LHCN-M2 (cell line): Measurements from ENCODE around the genes EIF4B, IGFBP6, MFSD5 and CALCOCO1.

DNA sequence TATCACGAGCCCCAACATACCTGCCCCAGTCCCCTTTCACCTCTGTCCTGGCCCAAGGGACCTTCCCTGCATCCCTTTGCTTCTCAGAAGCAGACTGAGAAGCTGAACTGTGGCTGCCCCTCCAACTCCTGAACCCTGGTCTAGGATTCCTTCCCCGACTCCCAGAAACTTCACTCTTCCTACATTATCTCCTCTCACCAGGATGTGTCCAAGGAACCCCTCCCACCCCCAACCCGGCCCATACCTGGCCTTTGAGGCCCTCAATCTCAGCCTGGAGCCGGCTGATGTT lies 5.4 kb downstream of the KRT8 start:
- RAMPAGE, long total RNA: no peak

DNA sequence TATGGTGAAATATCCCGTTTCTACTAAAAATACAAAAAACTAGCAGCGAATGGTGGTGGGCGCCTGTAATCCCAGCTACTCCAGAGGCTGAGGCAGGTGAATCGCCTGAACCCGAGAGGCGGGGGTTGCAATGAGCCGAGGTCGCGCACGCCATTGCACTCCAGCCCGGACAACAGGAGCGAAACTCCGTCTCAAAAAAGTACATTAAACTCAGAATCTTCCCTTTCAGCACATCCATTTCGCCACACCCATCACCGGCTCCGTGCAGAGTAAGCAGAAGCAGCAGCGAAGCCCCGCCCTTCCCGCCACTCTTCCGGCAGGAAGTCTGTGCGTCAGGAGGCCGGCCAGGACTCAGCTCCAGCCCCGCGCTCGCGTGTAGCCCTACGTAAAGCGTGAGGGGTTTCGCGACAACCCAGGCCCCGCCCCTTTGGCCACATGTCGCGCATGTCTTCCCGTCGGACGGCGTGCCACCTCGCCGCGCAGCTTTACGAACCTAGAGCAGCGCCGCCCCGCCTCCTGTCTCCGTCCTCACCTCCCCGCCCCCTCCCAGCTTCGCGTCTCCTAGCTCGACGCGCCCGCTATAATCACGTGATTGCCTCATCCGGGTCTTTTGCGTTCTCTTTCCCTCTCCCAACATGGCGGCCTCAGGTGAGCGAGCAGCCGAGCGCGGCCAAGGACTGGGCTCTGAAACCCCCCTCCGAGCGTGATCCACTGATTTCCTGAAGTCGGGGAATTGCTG lies at the start of gene EIF4B:
EIF4B (plus strand) TSS at position 608 of the 739 bp plus-strand sequence.
- RAMPAGE, long total RNA: start-site peak on the plus strand centred at position 626 of the sequence, 9 bp wide, 34 reads

DNA sequence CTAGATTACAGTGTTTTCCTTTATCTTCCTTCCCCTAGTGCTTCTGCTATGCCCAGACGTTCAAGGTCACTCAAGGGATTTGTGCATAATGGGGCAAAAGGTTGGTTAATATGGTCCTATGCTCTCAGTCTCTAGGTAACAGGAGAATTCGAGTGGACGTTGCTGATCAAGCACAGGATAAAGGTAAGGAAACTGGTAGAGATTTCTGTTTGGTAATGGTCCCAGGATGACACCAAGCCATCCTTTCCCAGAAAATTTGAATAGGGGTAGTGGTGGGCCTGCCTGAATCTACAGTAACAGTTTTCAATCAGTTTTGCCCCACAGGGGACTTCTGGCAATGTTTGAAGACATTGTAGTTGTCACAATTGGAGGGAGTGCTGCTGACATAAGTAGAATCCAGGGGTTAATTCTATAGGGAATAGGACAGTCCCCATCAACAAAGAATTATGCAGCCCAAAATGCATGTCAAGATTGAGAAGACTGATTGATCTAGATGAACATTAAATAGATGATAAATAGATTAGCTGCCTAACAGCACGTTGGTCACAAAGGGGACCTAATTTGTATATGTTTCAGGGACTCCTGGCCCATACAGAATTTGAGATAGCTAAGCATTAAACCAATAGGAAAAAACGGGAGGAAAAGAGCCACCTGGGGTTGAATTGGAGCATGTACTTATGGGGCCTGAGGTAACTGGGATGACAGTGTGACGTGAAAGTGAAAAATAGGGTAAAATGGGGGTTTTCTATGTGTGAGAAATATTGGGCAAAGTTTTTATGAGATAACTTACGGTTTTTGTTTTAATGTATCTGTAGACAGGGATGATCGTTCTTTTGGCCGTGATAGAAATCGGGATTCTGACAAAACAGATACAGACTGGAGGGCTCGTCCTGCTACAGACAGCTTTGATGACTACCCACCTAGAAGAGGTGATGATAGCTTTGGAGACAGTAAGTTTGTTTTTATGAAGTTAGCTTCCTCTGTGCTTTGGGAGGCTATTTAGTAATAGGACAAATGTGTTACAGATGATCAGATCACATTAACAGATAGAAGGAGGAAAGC lies 15.8 kb downstream of the EIF4B start:
- RAMPAGE, long total RNA: no peak

GRCh38 chr12:53041901-53042780 lies 7.7 kb upstream of the TNS2 start:
- RAMPAGE, long total RNA: no peak

DNA sequence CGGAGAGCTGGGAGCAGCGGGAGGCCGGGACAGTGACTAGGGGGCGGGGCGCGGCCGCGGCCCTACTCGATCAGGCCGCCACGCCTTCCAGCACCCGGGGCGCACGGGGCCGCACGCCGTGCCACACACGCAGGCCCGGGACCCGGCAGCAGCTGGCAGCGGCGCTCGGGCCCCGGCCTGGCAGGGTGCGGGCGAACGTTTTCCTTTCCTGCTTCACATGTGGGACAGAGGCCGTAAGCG lies 2.4 kb upstream of the TNS2 start:
- RAMPAGE, long total RNA: no peak

DNA sequence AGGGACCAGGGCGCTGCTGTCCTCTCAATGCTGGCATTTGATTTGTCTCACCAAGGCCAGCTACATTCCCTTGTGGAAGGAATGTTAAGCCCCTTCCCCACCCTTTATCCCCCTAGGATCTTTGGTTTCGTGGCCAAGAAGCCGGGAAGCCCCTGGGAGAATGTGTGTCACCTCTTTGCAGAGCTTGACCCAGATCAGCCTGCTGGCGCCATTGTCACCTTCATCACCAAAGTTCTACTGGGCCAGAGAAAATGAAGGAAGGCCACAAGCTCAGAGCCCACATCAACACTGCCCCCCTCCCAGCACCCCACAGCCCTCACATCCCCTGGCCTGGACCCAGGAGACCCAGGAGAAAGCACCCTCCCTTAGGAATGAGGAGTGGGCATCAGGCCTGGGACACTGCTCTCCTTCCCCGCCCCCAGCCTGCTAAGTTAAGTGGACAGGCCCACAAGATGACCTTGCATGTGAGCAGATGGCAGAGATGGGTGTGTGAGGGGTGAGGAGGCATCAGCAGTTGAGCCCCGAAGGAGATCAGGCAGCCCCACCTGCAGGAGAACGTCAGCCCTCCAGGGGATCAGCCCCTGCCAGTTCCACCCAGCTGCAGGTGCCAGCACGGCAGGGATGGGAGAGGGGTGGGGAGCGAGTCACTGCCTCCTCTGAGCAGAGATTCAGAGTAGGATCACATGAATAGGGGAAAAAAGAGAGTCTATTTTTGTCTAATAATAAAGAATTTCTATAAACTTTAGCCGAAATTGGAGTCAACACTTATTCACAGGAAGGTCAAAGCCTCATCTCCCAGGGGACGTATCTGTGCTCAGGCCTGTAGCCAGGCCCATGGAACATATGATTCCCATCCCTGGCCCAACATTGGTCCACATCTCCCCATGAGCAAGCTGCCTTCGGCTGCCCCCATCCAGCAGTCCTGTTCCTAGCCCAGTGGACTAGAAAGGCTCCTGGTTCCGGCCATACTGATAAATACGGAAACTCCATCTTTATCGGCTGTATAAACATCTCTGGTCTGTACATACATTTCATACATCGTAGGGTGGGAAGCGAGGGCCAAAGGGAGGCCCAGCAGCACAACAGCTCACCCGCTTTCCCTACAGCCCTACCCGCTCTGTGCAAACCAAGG lies 14.1 kb downstream of the TNS2 start:
- RAMPAGE, long total RNA: no peak

DNA sequence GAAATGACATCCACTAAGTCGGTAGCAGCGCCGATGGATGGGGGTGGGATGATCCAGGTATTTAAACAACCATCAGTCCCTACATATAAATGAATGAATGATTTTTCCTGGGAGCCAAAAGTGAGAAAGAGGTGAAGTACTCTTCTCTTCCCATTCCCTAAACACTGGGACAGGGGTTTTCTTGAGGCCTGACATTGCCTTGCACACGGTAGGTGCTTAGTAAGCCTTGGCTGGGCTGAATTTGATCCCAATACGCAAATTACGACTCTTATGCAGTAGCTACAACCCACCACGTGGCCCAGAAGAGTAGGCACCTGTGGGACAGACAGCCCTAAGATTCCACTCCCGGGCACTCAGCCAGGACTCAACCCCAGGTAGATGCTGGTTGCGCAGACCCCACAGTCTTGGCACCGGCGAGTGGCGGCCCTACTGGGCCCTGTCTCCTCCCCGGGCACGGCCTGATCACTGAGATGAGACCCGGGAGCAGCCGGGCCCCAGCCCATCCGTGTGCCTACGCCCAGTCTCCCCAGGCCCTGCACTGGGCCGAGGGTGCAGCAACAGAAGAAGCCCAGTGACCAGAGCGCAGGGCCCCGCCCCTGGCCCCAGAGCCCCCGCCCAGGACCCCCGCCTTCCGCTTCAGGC lies 449 bp downstream of the SPRYD3 start:
- RAMPAGE, long total RNA: no peak

- RAMPAGE, long total RNA: start-site peak on the plus strand at chr12:53097637-53097671, 322 reads
These were observed at the start of gene IGFBP6 for GRCh38 chr12:53097168-53097822. TSS of gene IGFBP6 (plus strand) at chr12:53097667.

- RAMPAGE, long total RNA: no peak
These were observed 144 bp upstream of the CSAD start for GRCh38 chr12:53180962-53181176.

DNA sequence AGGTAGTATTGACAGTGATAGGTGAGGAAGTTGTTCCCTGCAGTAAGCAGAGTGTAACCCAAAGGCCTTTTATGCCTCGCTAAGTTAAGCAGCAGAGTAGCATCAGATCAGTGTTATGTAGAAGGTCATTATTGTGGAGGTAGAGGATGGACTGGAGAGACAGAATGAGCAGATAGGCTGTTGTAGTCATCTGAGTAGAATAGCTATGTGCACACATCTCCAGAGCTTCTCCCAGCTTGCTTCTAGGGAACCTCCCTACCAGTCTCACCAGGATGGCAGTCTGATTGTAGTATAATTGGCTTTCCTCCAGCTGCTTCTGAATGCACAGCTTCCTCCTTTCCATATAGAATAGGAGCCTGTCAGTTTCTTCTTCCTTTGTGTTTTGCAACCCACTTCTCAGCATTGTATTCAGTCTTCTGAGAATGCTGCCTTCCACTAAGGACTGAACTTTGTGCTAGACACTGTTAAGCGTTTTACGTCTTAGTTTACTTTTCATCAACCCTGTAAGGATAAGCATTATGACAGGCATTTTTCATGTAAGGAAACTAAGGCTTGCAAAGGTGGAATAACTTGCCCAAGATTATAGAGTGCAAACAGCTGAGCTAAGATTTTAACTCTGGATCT lies 2.1 kb upstream of the CSAD start:
- RAMPAGE, long total RNA: no peak

DNA sequence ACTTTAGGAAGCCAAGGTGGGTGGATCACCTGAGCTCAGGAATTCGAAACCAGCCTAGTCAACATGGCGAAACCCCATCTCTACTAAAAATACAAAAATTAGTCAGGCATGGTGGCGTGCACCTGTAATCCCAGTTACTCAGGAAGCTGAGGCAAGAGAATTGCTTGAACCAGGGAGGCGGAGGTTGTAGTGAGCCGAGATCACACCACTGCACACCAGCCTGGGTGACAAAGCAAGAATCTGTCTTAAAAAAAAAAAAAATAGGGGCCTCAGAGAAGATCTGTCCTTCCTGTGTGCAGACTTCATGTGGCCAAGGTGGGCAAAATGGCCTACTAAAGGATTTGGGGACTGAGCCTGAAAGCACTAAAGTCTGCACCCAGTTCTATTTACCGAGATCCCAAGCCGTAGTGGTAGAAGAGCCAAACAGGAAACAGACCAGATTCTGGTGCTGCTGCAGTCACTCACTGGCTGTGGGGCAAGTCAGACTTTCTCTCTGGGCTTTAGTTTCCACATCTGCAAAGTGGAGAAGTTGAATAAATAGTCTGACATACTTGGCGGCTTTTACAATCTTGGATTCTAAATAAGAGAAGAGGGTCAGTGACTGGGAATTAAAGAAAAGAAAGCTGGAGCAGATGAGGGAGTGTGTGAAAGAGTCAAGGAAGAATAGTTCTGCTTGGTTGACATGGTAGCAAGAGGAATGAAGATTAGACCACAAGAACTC lies 6.2 kb downstream of the ITGB7 start:
- RAMPAGE, long total RNA: no peak

- RAMPAGE, long total RNA: no peak
These were observed 2.0 kb upstream of the ITGB7 start for GRCh38 chr12:53208984-53209496.

- RAMPAGE, long total RNA: no peak
These were observed 11.1 kb downstream of the RARG start for GRCh38 chr12:53220793-53221462.

DNA sequence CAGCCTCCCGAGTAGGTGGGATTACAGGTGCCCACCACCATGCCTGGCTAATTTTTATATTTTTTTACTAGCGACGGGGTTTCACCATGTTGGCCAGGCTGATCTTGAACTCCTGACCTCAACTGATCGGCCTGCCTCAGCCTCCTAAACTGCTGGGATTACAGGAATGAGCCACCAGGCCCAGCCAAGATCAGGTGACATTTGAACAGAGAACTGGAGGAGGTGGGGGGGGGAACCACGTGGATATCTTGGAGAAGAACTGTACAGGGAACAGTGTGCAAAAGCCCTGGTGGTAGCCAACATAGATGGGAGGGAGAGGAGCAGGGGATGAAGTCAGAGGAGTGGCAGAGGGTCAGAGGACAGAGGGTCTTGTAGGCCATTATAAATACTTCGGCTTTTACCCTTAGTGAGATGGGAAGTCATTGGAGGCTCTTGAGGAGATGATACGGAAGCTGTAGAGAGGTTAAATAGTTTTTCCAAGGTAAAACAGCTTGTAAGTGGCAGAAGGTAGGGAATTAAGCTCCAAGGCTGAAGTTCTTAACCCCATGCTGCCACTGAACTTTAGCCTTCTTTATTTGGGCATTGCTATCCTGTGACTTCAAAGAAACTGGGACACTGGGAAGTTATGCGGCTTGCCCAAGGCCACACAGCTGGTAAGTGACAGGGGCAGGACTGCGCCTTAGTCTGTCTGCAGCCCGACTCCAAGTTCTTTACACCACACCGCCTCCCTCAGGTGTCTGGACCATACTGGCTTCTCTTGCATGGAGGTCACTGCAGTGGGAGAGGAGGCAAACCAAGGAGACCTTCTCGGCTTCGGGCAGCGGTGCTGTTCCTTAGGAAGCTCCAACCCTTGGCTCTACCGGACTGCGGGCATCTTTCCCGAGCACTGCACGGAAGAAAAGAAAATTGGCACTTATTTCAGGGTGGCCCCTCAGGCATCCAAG lies 651 bp upstream of the MFSD5 start:
- RAMPAGE, long total RNA: no peak

DNA sequence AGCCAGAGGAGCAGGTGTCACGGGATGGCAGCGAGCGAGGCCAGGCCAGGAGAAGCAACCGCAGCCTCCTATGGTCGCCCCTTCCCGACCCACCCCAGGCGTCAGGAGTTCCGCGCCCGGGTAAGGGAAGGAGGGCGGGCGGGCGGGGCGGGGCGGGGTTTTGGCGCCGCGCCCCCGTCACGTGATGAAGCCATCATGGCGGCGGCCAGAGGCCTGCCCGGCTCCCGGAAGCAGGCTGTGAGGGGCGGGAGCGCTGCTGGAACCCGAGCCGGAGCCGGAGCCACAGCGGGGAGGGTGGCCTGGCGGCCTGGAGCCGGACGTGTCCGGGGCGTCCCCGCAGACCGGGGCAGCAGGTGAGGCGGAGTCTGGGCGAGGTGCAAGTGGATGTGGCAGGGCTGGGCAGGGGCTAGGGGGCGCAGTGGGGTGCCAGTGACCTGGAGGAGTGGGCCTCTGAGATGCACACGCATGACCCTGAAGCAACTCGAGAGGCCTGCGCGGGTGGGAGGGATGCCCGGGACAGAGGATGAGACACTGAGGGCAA lies at the start of gene MFSD5:
MFSD5 (plus strand) TSS at position 180 of the 541 bp plus-strand sequence.
- RAMPAGE, long total RNA: start-site peak on the plus strand centred at position 264 of the sequence, 16 bp wide, 17 reads

- RAMPAGE, long total RNA: no peak
These were observed 7.0 kb upstream of the AAAS start for GRCh38 chr12:53328423-53328860.

GRCh38 chr12:53479872-53480455 lies 19.3 kb downstream of the MAP3K12 start:
- RAMPAGE, long total RNA: no peak

DNA sequence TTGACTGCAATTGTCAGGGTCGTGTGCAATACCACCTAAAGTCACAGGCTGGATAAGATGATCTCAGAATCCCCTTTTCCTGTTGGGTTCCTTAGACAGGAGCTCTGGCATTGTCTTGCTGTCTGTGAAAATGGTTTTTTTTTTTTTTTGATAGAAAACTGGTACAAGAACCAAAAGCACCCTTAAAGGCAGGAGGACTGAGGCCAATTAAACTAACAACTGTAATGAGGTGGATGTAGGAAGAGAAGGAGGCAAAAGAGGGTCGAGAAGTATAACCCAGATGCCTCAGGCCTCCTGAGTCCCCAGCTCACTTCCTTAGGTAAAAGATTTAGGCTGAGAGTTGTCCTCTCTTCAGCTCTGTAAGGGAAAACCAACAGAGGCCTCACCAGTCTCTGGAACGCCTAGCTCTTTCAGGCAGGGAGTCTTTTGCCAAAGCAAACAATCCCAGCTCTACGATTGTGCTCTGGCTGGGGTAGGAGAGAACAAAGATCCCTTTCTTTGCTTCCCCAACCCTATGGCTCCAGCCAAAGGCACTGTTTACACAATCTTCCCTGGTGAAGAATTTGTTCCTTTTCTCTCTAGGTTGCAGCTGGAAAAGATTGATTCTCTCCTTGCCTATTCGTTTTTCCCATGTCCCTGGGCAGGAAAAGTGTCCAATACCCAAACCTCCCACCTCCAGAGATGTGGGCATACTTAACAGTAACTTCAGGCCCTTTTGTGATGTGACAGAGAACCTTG lies 17.0 kb downstream of the ATP5MC2 start:
- RAMPAGE, long total RNA: no peak

DNA sequence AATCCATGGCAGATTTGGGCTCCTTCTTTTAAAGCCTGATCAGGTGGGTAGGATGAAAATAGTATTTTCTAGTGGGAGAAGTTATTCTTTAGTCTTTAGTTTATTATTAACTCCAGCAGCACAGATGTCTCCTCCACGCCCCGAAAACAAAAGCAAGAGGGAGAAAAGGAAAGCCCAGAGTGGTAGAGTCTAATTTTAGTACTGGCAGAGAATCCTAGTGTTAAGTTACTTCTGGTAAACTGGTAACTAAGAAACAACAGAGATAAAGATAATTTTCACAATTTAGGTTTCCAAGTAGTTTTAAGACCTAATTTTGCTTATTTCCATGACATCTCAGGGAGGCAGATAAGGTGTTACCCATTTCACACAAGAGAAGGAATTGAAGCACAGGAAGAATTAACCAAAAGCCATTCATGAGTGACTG lies 16.3 kb downstream of the ATP5MC2 start:
- RAMPAGE, long total RNA: no peak

GRCh38 chr12:53727286-53728494 lies at the start of gene CALCOCO1:
TSS of gene CALCOCO1 (minus strand) at chr12:53727452.
- RAMPAGE, long total RNA: no peak